IMR-90 (cell line): ENCODE data around the genes MPPED2 and FBXO3.

- RRBS, result 4% methylated on average over 25 of the region's 56 CpGs
CAGE:
- cytosol, long polyA plus RNA, result no peak
- long polyA plus RNA, result no peak
- nucleus, long polyA plus RNA, result no peak
Observed at GRCh38 chr11:30586182-30587047, at the start of gene MPPED2. Gene MPPED2 (minus strand): TSS chr11:30586353.

DNA sequence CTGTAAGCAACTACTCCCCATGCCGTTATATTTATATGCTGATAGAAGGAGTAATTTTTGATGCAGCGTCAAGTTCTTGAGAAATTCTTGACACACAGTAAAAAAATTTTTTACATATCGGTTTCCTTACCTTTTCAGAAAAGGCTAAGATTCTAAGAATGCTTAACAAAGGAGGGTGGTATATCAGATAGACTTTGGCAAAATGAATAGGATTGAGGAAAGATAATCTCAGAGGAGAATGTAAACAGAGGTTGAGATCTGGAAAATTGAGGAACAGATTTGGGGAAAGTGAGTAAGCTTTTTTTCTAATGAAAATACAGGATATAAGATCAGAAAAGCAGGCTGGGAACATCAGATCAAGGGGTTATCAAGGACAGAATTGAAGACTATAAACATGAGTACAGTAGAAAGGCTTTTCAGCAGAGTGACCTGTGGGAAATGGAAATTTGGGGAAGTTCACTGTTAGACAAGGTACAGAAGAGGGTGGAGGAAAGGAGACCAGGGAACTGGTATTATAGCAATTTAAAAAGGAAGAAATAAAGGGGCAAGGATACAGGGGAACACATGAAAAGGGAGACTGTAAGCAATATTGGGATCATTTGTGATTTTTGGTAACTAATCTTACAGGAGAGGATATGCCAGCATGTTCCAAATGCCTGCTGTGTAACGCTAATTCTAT, 85.1 kb downstream of the PAX6 start:
- RRBS, result no CpG with 5 or more reads among the region's 4 CpGs
CAGE:
- cytosol, long polyA plus RNA, result no peak
- long polyA plus RNA, result no peak
- nucleus, long polyA plus RNA, result start-site peak on the plus strand centred at position 258 of the sequence, 82 bp wide, 10 and 12 reads in 2 replicates

GRCh38 chr11:32096870-32097496, 6.1 kb downstream of the RCN1 start:
- RRBS, result no CpG with 5 or more reads among the region's 6 CpGs
CAGE:
- cytosol, long polyA plus RNA, result start-site peak on the plus strand at chr11:32097141-32097174, 86 and 149 reads in 2 replicates; start-site peak on the plus strand at chr11:32097258-32097325, 143 and 216 reads in 2 replicates
- long polyA plus RNA, result no peak
- nucleus, long polyA plus RNA, result no peak

- RRBS, result no CpG with 5 or more reads among the region's 3 CpGs
CAGE:
- cytosol, long polyA plus RNA, result no peak
- long polyA plus RNA, result no peak
- nucleus, long polyA plus RNA, result no peak
Observed at GRCh38 chr11:32325156-32325567, 110.2 kb downstream of the WT1 start.

GRCh38 chr11:32433498-32434293, 1.6 kb downstream of the WT1 start:
- RRBS, result no CpG with 5 or more reads among the region's 46 CpGs
CAGE:
- cytosol, long polyA plus RNA, result no peak
- long polyA plus RNA, result no peak
- nucleus, long polyA plus RNA, result no peak

- RRBS, result no CpG with 5 or more reads among the region's 2 CpGs
CAGE:
- cytosol, long polyA plus RNA, result no peak
- long polyA plus RNA, result no peak
- nucleus, long polyA plus RNA, result no peak
Observed at GRCh38 chr11:32466186-32466564, 30.8 kb upstream of the WT1 start.

GRCh38 chr11:33040635-33040943, 1.2 kb downstream of the TCP11L1 start:
- RRBS, result no CpG with 5 or more reads among the region's 1 CpG
CAGE:
- cytosol, long polyA plus RNA, result no peak
- long polyA plus RNA, result no peak
- nucleus, long polyA plus RNA, result no peak

DNA sequence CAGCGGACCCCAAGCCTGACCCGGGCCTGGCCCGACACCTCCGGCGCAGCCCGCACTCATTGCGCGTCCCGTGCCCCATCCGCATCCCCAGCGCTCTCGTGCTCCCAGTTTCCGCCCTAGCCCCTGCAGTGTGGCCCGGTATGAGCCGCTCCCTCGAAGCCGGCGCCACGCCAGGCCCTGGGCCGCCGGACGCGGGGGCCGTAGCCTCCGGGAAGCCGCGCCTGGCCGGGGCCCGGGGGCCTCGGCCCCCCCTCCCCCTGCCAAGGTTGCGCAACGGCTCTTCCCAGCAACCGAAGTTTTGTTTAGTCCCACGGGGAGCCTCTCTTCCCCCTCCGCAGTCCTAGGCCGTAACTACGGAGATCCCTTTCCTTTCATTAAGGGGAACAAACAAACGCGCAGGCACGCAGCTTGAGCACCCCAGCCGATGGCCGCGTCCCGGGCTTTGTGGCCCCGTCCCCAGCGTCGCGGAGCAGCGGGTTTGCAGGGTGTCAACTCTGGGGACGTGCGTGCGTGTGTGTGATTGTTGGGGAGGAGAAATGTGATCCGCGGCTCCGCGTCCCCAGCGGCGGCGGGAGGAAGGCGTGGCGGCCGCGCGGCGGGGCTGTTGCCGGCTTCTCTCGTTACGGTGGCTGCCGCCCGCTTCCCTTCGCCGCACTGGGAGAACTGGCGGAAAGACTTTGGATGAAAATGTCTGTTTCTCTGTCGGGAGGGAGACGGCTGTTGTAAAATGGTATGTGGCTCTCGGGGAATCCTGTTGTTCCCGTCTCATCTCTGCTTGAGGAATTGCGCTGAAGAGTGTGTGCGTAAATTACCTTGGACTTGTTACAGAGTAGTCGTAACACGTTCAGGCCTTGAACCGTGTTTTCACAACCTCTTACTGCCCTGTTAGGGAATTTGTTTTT, 1.0 kb downstream of the HIPK3 start:
- RRBS, result 2% methylated on average over 10 of the region's 82 CpGs
CAGE:
- cytosol, long polyA plus RNA, result no peak
- long polyA plus RNA, result no peak
- nucleus, long polyA plus RNA, result no peak

GRCh38 chr11:33665373-33665847, 35.2 kb downstream of the C11orf91 start:
- RRBS, result no CpG with 5 or more reads among the region's 5 CpGs
CAGE:
- cytosol, long polyA plus RNA, result no peak
- long polyA plus RNA, result no peak
- nucleus, long polyA plus RNA, result no peak

- RRBS, result no CpG with 5 or more reads among the region's 3 CpGs
CAGE:
- cytosol, long polyA plus RNA, result start-site peak on the minus strand at chr11:33705494-33705585, 19 and 19 reads in 2 replicates
- long polyA plus RNA, result no peak
- nucleus, long polyA plus RNA, result no peak
Observed at GRCh38 chr11:33705160-33705674, 4.6 kb upstream of the C11orf91 start.

- RRBS, result no CpG with 5 or more reads among the region's 9 CpGs
CAGE:
- cytosol, long polyA plus RNA, result start-site peak on the plus strand at chr11:33709934-33710281, 37 and 26 reads in 2 replicates
- long polyA plus RNA, result no peak
- nucleus, long polyA plus RNA, result start-site peak on the plus strand at chr11:33709862-33710291, 13 and 18 reads in 2 replicates
Observed at GRCh38 chr11:33709915-33710501, 9.4 kb upstream of the C11orf91 start.

DNA sequence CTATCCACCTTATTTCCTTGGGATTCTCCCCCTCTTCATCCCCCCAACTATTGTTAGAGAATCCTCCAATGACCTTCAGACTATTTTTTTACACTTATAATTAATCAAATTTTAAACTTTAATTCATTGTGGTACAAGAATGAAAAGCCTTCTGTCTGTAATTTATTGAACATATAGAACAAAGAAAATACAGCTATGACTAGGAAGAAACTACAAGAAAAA, 15.5 kb upstream of the CD59 start:
CAGE:
- cytosol, long polyA plus RNA, result no peak
- long polyA plus RNA, result no peak
- nucleus, long polyA plus RNA, result no peak

DNA sequence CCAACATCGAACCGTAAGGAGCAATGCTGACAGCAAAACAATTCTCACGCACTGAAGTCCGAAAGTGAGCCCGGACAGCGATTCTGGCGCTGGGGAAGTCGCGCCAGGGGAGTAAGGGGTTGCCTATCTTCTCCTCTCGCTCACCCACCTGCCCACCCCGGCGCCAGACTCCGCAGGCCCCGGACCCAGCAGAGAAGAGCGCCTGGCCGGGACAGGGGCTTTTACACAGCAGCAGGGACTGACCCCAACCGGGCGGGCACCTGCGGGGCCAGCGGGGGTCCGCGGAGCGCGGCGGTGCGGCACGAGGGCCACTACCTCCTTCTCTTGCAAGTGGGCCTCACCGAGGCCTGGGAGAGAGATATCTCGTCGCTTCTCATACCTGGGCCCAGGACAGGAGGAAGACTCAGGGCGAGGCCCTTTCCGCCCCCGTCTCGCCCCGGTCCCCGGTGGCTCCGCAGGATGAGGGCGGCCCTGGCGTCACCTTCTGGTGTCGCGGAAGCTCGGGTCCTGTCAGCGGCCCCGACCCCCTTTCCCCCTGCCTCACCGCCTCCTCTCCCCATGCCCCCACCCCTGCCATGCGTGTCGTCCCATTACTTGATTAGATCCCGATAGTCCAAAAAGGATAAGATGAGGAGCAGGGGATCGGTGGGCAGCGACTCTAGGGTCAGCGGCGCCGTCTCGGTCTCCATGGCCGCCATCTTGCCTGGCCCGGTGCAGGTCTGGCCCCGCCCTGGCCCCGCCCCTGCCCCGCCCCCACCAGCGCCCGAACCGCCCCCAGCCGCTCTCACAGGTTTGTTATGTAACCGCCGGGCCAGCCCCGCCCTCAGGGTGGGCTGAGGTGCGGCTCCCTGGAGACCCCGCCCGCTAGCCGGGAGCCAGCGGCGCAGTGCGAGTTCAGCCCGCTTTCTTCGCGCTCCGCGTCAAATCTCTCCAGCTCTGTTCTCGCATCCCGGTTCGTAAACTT, at the start of gene FBXO3:
Gene FBXO3, minus strand, starts transcription at position 721 of the 964 bp plus-strand sequence.
- RRBS, result 2% methylated on average over 27 of the region's 81 CpGs
CAGE:
- cytosol, long polyA plus RNA, result start-site peak on the minus strand centred at position 711 of the sequence, 24 bp wide, 261 and 802 reads in 2 replicates
- long polyA plus RNA, result start-site peak on the minus strand centred at position 708 of the sequence, 15 bp wide, 414 and 287 reads in 2 replicates
- nucleus, long polyA plus RNA, result start-site peak on the minus strand centred at position 709 of the sequence, 17 bp wide, 222 and 73 reads in 2 replicates

DNA sequence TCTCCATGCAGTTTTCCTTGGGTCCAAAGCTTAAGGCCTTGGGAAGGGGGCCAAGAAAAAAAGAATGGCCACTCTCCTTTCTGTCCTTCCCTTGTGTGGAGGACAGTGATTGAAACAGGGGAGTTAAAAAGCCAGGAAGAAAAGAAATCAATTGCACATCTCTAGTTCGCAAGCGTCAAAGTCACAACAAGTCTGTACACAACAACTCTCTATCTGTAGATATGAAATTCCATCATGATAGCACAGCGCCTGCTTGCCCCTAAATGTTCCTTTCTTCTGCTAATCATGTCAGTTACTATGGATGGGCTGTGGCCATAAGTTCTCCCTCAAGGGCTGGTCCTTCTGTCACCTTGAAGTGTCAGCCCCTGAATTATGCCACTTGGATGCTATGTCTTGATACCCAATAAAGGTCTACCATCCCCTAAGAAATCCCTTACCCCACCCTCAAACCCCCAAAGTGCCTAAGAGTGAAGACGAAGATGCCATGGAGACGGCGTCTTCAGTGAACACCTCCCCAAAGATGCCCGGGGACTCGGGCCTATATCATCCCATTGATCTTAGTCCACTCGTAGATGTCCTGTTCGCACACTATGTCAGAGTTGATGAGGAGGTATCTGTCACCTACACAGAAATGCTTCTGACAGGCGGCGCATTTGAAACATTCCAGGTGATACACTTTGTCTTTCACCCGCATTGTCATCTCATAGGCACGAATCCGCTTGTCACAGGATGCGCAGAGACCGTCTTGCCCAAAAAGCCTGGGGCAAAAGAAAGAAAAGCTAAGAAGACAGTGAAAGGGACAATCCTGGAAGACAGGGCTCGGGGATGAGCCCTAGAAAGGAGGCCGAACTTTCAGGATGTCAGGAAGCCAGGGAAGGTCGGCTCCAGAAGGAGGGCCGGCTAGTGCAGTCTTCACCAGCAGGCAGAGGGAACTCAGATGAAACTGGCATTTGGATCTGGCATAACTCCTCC, 32.8 kb downstream of the LMO2 start:
- RRBS, result no CpG with 5 or more reads among the region's 21 CpGs
CAGE:
- cytosol, long polyA plus RNA, result no peak
- long polyA plus RNA, result no peak
- nucleus, long polyA plus RNA, result no peak

GRCh38 chr11:33941461-33942147, 49.7 kb upstream of the LMO2 start:
- RRBS, result no CpG with 5 or more reads among the region's 8 CpGs
CAGE:
- cytosol, long polyA plus RNA, result no peak
- long polyA plus RNA, result no peak
- nucleus, long polyA plus RNA, result no peak

- RRBS, result 3% methylated on average over 15 of the region's 91 CpGs
CAGE:
- cytosol, long polyA plus RNA, result start-site peak on the plus strand at chr11:34052259-34052579, 576 and 1,165 reads in 2 replicates
- long polyA plus RNA, result start-site peak on the plus strand at chr11:34052290-34052417, 469 and 514 reads in 2 replicates; start-site peak on the plus strand at chr11:34052516-34052582, 82 and 116 reads in 2 replicates
- nucleus, long polyA plus RNA, result start-site peak on the plus strand at chr11:34052291-34052419, 140 and 65 reads in 2 replicates
Observed at GRCh38 chr11:34051939-34052677, 577 bp downstream of the CAPRIN1 start.

DNA sequence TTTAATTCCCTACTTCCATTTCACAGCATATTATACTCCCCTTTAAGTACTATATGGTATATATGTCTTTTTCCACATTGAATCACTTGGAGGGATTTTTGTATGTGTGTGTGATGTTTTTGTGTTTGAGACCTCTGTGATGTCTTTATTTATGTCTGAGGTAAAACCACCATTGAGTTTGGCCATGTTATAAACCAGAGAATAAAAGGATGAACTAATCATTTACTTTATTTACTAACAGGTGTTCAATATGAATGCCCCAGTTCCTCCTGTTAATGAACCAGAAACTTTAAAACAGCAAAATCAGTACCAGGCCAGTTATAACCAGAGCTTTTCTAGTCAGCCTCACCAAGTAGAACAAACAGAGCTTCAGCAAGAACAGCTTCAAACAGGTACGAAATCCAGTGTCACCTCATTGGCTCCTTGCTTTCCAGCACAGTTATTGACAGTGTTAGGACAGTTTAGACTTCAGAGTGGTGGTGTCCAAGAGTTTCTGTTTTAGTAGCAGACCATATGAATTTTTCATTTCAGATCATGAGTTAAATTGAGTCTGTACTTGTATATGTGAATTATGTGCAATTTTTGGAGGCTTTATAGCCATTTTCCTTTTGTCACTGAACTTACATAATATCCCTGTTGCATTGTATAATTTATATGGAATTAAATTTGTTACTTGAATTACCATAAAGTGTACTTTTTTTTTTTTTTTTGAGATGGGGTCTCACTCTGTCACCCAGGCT, 13.6 kb upstream of the NAT10 start:
- RRBS, result no CpG with 5 or more reads among the region's 1 CpG
CAGE:
- cytosol, long polyA plus RNA, result no peak
- long polyA plus RNA, result no peak
- nucleus, long polyA plus RNA, result no peak

- RRBS, result no CpG with 5 or more reads among the region's 5 CpGs
CAGE:
- cytosol, long polyA plus RNA, result no peak
- long polyA plus RNA, result no peak
- nucleus, long polyA plus RNA, result no peak
Observed at GRCh38 chr11:34104013-34104838, 1.2 kb upstream of the NAT10 start.

DNA sequence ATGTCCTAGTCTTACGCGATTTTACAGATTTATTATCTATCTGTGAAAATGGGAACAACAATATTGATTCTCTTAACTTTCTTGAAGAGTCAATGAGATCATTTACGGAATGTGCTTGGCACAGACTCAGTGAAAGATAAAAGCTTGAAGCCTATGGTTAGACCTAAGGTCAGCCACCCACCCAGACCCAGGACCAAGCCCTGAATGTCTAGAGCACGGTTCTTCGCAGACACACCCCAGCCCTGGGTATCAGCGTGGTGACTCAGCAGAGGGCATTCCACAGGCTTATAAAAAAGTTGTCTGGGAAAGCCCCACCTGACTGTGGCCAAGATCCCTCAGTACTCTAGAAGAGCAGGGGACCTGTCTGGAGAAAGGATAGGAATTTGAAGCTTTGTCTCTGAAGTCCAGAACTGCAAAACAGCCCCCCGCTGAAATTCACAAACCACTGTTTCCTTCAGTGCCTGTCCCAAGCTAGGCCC, 114.2 kb downstream of the ABTB2 start:
- RRBS, result no CpG with 5 or more reads among the region's 7 CpGs
CAGE:
- cytosol, long polyA plus RNA, result no peak
- long polyA plus RNA, result no peak
- nucleus, long polyA plus RNA, result no peak

DNA sequence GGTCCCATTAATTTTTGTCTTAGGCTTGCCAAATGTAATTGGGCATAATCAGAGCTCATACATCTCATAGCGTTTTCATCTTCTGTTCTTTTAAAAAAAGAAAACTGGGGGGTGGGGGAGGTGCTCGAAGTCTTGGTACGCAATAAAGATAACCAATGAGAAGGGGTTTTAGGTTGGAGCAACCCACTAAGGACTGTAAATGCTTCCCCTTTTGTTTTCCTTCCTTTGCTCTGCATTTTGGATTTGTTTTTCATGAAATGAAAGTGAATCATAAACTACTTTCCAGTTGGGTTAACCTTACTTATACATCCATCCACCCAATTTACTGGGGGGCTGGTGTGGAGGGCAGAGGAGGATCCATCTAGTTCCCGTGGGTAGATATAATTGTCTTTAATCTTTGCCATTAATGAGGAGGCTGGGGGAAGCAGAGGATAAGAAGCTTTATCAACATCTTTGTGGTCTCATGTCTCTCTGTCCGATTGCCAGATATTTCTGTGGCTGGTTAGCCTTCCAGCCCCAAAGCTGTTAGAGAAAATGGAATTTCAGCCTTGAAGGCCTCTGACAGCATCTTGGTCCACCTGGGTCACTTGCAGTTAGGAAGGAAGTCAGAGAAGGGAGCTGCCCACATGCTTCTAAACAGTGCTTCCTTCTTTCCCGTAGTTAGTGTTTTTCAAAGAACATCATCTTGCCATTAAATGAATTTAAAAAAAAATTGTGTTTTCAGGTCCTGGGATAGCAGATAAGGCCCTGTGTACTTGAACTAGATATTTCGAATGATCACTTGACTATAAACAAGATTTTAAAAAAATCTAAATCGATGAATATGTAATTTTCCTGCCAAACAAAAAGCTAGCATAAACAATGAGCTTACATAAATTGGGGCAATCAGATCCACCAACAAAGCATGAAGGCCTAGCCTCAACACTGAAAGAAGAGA, 56.9 kb downstream of the ABTB2 start:
- RRBS, result no CpG with 5 or more reads among the region's 8 CpGs
CAGE:
- cytosol, long polyA plus RNA, result no peak
- long polyA plus RNA, result no peak
- nucleus, long polyA plus RNA, result no peak